Left lobe of liver (tissue), 1 donor: ENCODE data around the gene GET4.

GRCh38 chr7:30484-30823 lies 161.9 kb upstream of the FAM20C start:
- PRO-cap: no peak

DNA sequence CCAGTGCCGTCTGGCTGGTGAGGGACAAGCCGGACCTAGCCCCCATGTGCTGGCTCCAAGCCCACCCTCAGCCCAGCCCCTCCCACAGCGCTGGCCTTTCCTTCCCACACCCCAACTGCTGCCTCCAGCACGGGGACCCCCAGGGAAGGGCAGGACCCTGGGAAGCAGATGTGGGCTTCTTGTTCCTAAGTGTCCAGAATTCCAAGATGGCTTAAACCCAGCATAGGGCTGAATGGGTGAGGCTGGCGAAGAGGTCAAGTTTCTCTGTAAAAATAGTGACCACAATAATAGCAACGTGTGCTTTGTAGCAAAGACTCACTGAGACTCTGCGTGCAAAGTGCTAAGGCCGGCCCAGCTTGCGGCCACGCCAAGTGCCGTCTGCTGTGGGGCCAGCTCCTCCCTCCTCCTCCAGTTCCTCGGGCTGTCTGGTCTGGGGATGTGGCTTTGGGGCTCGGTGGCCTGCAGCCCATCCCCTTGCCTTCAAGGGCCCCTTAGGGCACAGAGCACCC lies 7.8 kb upstream of the FAM20C start:
- PRO-cap: no peak

GRCh38 chr7:195476-196025 lies 3.2 kb downstream of the FAM20C start:
- PRO-cap: no peak

GRCh38 chr7:197968-199085 lies 6.0 kb downstream of the FAM20C start:
- PRO-cap: no peak

DNA sequence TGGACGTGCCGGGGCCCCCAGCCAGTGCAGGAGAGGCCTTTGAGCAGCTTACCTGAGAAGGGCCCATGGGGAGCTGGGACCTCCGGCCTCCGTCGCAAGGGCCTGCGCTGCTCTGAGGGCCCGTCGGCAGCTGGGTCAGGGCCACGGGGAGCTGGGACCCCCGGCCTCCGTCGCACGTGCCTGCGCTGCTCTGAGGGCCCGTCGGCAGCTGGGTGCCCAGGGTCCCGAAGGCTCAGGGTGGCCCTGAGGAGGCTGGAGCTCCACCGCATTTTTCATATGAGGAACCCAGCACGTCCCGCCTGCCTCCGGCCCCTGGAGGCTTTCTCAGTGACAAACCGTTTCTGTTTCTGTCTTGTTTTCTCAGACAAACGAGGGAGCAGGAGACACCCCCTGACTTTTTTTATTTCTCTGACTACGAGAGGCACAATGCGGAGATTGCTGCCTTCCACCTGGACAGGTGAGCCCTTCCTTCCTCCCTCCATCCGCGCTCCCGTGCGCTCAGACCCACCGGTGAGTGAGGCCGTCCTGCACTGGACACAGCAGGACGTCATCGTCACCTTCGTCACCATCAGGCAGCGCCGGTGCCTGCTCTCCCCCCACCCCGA lies 43.8 kb upstream of the FOXL3 start:
- PRO-cap: no peak

DNA sequence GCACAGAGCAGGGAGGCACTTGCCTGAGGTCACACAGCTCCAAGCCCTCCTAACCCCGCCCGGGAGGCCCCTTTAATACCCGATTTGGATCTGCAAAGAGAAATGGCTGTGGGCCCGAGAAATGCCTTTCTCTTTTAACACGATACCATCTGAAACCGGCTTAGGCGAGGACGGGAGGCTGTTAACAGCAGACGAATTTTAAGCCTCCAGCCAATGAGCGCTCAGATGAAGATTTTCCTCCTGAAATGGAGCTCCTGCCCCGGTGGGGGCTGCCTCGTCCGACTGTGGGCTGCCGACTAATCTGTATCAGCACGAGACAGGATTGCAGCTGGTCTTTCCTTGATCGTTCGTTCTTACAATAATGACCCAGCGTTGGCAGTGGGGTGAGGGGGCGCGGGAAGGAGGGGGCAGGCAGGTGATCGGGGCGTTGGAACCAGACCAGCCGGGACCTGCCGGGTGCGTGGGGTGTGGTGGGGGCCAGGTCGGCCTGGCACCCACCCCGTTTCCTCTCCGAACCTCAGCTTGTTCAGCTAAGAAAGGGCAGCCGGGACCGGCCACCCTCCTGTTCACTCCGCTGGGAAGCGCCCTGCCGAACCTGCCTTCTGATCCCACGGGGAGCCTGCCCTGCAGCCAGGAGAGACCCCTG lies 36.2 kb upstream of the FOXL3 start:
- PRO-cap: no peak

GRCh38 chr7:259499-260390 lies 30.2 kb upstream of the FOXL3 start:
- PRO-cap: no peak

DNA sequence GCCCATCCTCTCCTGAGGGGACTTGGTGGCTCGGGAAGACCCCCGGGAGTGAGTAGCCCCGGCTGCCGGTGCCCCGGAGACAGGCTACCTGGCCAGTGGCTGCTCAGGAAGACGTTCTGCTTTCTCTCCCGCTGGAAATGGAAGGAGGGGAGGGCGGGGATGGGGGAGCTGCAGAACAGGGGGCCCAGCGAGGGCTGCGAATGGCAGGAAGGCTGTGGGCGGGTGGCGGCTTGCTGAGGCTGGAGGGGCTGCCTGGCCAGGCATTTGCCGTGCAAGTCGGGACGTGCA lies 86.1 kb downstream of the FOXL3 start:
- PRO-cap: no peak

DNA sequence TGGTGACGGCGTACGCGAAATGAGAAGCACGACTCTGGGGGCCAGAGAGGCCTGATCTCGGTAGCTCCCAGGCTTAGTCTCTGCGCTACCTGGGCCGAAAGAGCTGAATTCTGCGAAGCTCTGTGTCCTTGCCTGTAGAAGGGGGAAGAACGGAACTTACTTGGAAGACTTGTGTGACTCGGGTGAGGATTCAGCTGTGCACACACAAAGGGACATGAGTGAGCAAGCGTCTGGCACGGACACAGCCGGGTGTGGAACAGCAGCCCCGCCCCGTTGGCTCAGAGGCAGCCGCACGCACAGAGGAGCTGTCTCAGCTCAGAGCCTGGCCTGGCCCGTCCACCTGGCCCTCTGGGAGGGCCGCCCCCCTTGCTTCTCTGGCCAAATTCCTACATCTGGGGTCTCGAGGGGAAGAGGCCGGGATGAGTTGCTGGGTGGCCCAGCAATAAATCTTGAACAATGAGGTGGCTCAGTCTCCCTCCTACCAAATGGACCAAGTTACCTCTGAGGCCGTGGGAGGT lies 83.9 kb downstream of the PDGFA start:
- PRO-cap: no peak

DNA sequence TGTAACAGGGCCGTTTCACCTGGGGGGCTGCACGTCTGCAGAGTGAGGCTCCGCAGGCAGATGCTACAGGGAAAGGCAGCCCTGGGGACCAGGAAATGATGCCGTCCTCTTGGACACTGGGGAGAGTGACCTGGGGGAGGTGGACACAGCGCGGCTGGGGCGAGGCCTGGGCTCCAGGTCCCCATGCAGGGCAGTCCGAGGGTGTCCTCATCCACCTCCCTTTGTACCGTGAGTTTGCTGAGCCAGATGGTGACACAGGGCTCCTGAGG lies 41.9 kb downstream of the PDGFA start:
- PRO-cap: no peak

- PRO-cap: no peak
Measured at GRCh38 chr7:511901-512566, 7.6 kb downstream of the PDGFA start.

DNA sequence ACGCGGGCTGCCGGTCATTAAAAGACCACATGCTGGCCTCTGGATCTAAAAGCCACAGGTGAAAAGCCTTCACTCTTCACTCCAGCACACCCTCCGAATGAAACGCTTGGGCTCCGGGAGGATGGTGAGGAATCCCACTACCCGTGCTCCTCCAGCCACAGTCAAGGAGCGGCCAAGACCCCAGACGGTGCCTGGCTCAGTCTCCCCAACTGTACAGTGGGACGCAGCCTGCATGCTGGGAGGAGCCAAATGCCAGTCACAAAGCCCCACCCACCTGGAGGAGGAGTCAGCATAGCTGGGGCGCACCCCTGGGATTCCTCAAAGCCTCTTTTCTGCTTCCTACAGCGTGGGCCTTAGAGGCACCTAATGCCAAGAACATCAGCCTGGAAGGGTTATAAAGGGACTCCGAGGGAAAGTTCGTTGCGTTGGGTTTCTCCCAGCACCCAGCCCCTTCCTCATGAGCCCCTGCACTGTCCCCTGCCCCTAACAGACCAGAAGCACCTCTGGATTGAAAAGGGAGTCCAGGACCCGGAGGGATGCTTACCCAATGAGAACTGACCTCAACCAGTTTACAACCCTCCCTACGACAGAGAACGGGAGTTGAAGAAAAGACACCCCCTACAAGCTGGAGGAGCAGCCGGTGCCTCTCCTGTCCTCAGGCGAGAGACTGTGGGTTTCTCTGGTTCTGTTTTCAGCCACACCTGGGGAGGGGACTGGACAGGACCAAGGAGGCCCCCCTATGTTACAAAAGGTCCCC lies 4.7 kb downstream of the PDGFA start:
- PRO-cap: no peak

- PRO-cap: no peak
Measured at GRCh38 chr7:574189-574465, 54.5 kb upstream of the PDGFA start.

GRCh38 chr7:611424-612173 lies 92.0 kb upstream of the PDGFA start:
- PRO-cap: no peak

DNA sequence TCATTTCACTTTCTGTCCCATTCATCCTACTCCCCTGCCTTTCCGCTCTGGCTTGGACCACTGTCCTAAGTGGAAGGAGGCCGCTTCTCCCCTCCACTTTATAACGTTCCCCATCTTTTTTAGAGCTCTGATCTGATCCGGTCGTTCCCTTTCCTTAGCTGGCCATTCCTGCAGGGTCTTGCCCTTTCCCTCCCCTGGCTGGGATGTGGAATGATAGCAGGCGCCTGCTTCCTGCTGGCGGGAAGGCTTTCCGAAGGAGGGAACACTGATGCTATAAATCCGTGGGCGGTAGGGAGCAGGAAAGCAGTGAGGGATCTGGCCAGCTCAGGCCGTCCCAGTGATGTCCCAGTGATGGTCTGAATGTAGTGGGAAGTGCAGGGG lies 914 bp upstream of the PRKAR1B start:
- PRO-cap: no peak

- PRO-cap: bidirectional peak, plus-strand start at chr7:816643, minus-strand start at chr7:816386
Measured at GRCh38 chr7:816013-816561, 16.2 kb upstream of the SUN1 start.

- PRO-cap: bidirectional peak, plus-strand start at chr7:876554, minus-strand start at chr7:876212; bidirectional peak, plus-strand start at chr7:876925, minus-strand start at chr7:876791
Measured at GRCh38 chr7:876410-876984, at the start of gene GET4. Gene GET4 (plus strand): TSS chr7:876554.

GRCh38 chr7:876985-877618 lies 748 bp downstream of the GET4 start:
- PRO-cap: no peak

DNA sequence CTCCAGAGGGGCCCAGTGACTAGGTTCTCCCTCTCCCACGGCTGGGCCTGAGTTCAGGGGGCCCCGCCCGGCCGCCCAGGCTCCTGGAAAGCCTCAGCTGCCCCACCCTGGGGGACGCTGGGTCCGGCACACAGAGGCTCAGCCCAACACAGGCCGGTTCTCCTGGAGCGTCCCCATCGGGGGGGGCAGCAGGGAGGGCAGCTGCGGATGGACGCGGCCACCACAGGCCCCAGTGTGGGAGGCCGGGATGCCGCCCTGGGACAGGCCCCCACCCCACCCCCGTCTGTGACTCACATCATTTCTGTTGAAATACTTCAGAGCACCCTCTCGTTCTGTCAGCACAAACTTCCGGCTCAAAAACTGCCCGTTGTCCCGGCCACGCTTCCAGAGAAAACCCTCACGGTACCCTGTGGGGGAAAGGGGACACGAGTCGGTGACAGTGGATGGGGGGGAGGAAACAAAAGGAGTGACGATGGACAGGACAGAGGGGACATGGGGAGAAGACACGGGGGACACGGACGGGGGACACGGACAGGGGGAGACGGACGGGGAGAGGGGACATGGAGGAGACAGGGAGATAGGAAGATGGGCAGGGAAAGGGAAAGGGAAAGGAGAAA lies 28.5 kb downstream of the GET4 start:
- PRO-cap: no peak

GRCh38 chr7:909851-910614 lies 33.7 kb downstream of the GET4 start:
- PRO-cap: no peak